Trachea (tissue), 1 donor: ENCODE measurements around a stretch of chr3.

DNA sequence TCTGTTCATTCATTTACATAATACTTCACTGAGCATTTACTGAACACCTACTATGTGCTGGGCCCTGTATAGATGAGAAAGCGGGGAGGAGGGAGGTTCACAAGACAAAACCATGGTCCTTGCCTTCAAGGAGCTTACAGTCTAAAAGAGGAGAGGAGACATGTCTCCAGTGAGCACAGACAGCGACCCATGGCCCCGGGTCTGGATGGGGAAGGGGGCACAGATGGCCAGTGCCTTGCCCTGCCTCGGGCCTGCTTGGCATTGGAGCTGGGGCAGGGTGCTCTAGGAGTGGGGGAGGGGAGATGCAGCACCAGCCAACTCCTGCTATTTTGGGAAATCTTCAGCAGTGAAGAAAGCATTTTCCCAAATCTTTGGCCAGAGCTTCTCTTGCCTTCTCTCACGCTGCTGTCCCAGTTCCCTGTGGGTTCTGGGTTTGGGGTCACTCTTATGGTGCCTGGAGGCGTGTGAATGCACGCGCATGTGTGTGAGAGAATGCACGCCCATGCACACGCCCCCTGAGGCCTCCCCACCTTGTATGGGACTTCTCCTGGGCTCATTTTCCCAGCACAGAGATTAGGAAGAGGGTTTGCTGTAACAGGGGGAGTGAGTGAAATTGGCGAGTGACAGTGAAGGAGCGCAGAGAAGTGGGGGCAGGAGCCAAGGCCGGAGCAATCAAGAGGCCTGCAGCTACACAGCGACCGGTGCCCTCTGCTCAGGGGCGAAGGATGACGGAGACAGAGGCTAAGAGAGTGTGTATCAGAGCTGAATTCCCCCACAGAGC, 71.5 kb downstream of the SEMA5B start:
- PRO-cap: no peak

DNA sequence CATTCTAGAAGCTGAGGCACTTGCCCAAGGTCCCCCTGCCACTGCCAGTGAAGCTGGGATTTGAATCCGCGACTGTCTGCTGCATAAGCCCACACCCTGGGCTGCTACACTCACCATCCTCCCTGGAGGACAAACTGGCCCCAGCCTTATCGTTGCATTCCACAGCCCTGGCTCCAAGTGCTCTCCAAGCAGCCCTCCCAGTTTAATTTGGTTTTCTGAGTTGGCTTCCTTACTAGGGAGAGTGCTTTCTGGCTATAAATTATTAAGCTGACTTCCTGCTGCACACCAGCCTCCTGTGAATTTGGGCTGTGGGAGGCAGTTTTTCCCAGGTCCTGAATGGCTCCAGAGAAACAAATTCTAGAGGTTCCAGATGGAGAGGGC, 69.9 kb downstream of the SEMA5B start:
- PRO-cap: no peak

- PRO-cap: no peak
Observed at GRCh38 chr3:122969468-122969983, 58.0 kb downstream of the SEMA5B start.

DNA sequence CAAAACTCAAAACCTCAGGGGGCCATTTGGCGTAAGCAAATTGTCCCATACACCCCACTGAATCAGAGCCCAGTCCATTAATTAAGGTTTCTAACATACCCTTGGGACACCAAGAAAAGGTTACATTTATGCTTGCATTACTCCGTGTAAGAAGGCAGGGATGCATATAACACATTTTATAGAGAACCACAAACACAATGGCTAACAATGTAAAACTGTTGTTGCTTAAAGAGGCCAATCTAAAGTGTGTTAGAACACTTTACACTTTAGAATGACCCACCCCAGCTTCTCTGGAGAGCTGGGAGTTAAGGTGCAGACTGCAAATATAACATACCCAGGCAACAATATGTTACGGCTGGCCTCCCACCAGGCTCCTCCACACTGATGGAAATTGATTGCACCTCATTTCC, 23.2 kb downstream of the SEMA5B start:
- PRO-cap: no peak

- PRO-cap: unidirectional peak, plus-strand start at chr3:123026319
Observed at GRCh38 chr3:123025787-123027141, 1.3 kb downstream of the SEMA5B start.

- PRO-cap: no peak
Observed at GRCh38 chr3:123116077-123116817, 49.4 kb downstream of the PDIA5 start.

DNA sequence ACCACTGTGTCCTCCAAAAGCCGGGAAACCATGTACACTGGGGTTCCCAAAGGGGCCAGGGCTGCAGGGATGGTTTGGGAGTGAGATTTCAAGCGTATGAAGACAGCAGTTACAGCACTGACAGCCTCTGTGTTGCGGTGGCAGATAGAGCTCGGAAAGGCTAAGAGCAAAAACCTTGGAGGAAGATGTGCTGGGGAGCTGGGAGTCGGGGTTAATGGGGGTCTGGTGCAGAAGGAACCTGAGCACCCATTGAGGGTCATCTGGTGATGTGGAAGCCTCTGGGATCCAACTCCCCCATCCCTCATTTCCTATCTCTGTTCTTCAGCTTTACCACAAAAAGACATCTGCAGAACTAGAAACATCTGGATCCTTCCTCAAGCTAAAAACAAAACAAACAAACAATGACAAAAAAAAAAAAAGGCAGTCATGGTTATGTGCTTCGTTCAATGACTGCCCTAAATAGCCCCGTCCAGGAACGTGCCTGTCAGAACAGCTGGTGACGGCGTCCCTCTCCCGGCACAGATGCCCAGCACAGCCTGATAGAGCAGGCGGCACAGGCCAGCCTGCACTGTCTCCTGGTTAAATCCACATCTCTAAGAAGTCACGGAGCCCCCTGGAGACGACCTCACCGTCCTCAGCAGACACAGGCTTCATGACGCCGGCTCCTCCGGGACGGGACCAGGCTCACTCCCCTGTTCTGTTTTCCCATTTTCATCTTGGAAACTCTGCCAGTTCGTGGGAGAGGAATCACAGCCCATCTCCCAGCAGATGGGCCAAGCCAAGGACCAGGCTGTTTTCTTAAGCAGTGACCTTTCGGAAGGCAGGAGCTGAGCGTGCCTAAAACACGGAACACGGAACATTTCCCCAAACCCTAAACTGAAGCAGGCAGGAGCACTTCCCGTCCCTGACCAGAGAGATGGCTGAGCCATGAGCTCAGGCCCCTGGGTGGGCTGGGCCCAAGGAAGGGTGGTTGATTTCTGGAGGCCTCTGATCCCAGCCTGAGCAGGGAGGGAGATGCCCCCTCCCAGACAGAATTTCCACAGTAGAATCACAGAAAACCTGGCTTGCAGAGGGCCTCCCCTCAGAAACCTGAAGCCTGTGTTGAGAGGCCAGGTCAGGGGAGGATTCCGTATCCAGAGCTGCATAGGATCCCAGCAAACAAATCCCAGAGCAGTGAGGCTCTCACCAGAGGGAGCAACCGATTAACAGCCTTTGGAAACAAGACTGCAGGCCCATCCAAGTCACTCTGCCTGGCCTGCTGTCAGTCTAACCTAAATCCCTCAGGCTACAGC, 36.0 kb downstream of the ADCY5 start:
- PRO-cap: bidirectional peak, plus-strand start at position 487 of the sequence, minus-strand start at position 310 of the sequence

DNA sequence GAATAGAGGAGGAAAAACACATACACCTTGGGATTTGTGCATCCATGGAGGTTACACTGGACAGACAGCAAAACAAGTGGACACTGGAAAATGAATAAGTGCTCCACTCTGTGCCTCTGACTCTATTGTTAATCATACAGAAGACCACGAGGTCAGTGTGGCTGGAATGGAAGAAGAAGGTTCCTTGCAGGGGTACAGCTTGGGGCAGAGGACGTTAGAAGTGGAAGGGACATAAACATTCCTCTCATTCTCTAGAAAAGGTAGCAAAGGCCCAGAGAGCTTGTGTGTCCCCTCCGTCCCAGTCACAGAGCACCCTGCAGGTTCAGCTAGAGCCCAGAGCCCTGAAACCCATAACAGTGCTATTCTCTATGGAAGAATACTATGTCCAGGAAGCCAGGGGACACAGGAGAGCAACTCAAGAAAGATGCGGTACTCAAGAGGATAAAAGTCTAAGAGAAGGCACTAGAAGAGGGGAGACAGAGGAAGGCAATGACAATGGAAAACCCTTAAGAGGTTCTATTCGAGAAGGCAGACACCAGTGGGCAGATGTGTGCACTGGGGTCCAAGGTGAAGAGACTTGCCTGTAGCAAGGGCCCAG, 3.0 kb downstream of the ADCY5 start:
- PRO-cap: unidirectional peak, plus-strand start at position 207 of the sequence

DNA sequence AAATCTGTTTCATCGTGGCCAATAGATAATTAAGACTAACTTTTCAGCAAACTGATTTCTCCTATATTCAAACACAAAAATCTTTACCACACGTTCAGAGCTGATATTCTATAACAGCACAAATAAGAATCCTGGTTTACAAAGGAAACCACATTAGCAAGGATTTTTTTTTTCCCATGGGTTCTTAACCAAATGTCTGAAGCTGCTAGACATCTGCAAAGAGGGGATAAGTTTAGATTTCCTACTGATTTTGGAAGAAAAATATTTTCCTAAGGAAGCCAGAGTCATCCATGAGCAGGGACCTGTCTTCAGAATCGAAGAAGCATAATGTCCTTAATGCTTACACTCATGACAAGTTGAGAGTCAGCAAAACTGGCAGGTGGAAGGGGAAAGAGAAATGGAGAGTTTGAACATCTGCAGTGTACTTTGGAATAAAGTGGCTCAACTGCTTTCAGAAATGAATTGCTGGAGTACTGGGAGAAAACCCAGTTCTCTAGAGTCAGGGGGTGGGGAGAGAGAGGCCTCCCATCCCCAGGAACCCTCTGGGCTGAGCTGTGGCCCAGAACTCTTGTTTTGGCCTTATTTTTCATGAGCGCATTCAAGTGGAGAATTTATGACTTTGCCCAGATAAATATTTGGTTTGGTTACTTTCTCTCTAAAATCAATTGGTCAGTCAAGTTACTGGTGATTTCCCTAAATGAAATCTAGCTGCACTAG, 28.5 kb upstream of the HACD2 start:
- PRO-cap: no peak

GRCh38 chr3:123628109-123628704, 43.4 kb upstream of the HACD2 start:
- PRO-cap: no peak

DNA sequence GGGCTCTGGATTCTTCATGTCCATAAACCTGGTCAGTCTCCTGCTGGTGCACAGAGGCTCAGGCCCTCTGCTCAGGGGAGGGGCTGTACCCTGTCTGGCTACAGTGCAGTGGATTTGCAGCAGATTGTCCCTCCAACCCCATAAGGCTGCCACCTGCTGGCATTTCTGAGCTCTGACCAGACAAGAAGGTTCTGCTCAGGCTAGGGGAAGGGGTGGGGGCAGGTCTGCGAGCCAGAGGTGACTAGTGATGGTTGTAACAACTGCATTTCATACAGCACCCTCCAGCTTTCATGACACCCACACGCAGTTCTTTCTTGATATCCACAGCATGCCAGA, 117.2 kb upstream of the HACD2 start:
- PRO-cap: no peak

DNA sequence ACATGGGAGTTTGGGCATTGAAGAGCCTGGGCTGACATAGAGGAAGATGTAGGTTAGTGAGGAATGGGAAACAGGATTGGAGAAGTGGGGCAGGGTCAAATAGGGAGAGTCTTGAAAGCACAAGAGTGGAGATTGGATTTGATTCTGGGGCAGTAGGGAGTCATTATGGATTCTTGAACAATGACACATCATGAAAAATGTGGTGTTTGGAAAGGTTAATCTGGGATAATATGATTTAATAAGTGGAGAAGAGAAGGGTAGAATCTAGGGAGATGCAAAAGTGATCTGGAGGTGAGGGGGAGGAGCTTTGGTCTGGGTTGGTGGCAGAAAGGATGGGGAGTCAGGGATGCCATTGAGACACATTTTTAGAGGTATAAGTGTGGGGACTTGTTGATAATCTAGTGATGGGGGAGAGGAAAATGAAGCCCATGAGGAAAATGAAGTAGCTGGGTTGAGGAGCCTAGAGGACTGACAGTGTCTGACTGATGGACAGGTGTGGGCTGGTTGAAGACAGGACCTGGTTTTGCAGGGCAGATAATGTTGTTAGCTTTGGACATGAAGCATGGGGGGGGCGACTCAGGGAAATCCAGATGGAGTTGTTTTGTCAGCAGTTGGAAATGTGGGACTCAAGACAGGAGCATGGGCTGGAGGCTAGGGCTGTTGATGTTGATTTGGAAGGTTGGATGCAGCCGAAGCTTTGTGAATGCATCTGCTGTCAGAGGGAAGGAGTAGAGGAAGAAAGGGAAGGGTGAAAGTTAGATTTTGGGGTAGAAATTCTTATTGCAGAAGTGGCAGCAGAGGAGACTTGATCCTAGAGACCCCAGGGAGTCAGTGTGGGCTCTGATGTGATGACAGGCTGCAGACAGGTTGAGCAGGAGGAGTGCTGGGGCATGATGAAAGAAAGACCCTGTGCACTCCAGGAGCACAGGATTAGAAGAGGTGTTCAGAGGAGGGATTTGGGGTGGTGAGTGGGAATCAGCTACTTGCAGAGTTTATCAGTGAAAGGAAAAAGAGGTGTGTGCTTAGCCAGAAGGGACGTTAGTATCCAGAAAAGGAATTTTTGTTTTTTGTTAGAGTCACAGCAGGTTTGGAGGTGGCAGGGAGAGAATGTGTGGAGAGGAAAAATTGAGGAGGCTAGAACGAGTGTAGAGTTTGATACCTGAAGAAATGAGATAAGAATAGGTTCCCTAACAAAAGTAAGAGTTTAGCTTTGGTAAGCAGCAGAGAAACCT, 4.6 kb downstream of the KALRN start:
- PRO-cap: no peak

- PRO-cap: no peak
Observed at GRCh38 chr3:124041339-124041914, 8.3 kb downstream of the KALRN start.

- PRO-cap: no peak
Observed at GRCh38 chr3:124252798-124253176, 219.6 kb downstream of the KALRN start.

DNA sequence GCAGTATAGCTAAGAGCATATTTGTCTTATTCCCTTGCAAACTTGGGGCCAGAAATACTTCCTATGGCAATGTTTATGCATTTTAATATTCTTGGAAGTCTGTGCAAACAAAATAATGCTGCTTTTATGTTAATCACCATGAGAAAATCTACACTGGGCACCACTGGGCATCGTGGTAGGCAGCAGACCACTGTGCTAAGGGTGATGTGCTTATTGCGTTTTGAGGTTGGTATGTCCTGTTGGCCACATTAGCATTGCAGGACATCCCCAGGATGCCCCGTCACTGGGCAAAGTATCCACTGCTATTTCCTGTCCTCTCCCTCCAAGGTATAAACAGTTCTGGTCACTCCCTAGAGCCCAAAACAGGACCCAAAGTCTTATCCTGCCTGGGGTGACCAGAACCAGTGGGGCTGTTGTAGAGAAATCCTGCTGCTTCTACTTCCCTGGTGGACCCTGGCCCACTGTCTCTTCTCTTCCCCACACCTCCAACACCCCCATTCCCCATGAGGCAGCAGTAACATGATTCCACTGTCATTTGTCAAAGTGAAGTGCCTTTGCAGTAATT, 243.0 kb downstream of the KALRN start:
- PRO-cap: no peak

DNA sequence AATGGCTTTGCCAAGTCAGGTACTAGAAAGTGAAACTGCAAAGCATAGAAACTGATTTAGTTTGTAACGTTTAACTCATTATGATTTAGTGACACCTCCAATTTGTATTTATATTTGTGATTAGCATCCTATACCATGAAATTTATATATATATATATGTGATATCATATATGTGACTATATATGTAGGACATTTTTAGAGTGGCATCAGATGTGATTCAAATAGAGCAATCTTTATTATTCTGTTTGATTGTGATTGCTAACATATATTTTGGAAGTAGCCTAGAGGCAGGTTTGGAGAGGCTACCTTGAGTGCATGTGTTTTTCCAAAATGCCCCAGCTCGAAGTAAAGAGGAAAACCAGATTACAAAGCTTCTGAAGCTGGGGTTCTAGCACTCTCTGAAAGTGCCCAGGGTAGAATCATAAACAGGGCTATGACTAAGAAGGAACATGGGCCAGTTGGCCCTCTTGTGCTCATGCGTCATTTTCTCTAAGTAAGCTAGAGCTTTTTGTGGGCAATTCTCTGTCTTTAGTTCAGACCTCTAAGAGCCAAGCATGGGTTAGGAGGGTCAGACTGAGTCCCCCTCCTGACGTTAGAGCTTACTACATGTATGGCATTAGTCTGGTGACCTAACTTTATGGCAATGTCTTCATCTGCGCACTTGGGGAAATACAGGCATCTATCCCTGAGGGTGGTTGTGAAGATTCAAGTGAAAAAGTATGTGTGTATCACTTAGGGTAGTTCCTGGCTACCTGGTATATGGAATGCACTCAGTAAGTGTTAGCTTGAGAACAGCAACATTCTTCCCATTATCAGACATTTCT, 129.5 kb upstream of the UMPS start:
- PRO-cap: no peak

DNA sequence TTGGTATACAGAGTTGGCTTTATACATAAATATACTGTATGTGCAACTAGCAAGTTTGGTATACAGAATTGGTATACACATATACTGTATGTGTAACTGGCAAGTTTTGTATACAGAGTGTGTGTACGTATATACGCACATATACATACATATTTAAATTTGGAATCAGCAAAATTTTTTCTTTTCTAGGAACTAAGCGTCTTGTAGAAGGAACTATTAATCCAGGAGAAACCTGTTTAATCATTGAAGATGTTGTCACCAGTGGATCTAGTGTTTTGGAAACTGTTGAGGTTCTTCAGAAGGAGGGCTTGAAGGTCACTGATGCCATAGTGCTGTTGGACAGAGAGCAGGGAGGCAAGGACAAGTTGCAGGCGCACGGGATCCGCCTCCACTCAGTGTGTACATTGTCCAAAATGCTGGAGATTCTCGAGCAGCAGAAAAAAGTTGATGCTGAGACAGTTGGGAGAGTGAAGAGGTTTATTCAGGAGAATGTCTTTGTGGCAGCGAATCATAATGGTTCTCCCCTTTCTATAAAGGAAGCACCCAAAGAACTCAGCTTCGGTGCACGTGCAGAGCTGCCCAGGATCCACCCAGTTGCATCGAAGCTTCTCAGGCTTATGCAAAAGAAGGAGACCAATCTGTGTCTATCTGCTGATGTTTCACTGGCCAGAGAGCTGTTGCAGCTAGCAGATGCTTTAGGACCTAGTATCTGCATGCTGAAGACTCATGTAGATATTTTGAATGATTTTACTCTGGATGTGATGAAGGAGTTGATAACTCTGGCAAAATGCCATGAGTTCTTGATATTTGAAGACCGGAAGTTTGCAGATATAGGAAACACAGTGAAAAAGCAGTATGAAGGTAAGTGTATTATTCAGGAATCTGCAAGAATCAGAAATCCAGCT, 7.4 kb downstream of the UMPS start:
- PRO-cap: no peak

DNA sequence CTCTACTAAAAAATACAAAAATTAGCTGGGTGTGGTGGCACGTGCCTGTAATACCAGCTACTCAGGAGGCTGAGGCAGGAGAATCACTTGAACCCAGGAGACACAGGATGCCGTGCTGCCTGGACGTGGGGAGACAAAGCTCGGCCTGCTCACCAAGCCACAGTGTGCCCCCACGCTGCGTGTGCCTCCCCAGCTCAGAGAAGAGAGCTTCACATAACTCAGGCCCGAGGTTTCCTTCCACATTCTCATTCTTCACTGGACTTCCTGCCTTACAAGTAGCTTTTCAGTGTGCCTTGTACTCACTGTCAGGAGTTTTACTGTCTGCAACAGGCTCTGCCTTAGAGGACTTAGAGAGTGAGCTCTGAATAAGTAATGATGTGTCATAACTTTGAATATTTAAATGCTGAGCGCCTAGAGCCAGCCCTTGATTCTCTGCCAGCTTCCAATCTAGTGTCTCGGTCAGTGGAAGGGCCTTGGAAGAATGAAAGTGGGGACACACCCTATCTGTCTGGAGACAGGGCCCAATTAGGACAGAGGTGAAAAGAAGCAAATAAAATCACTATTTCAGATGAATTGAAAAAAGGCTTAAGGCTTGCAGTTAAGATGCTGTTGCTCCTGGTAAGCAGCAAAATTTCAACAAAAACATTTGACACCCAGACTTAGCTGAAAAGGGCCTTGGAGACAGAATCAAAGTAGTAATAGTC, 41.7 kb downstream of the ITGB5 start:
- PRO-cap: no peak

DNA sequence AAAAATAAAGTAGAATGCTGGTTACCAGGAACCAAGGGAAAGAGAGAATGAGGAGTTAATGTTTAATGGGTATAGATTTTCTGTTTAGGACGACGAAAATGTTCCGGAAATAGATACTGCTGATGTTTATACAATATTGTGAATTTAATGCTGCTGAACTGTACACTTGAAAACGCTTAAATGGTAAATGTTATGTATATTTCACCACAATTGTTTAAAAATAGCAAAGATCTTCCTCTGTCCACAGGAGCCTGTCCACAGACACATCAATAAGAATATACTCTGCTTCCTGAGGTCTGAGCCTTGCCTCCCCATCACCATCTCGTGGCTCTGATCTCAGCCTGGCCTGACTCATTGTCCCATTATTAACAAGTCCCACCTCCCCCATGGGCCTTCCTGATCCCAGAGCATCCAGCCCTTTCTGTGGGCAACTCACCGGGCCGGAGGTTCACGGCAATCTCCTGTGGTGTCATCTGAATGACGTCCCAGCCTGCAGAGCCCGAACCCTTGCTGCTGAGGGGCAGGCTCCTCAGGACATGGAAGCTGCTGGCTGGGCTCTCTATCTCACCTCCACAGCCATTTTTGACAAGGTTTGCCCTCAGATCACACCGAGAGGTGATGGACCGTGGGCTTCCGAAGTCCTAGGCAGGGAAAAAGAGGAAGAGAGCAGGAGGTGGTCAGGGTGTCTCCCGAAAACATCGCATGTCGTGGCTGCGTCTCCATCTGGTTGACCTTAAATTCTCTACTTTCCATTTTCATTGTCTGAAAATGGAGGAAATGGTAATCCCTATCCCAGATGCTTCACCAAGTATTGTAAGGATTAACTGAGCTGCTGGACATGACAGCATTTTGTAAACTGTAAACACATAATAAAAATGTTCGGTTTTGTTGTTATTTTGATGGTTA, 28.1 kb downstream of the ITGB5 start:
- PRO-cap: no peak

- PRO-cap: no peak
Observed at GRCh38 chr3:124860417-124861155, 26.6 kb downstream of the ITGB5 start.